Measurements from ENCODE around the gene PACC1.

DNA sequence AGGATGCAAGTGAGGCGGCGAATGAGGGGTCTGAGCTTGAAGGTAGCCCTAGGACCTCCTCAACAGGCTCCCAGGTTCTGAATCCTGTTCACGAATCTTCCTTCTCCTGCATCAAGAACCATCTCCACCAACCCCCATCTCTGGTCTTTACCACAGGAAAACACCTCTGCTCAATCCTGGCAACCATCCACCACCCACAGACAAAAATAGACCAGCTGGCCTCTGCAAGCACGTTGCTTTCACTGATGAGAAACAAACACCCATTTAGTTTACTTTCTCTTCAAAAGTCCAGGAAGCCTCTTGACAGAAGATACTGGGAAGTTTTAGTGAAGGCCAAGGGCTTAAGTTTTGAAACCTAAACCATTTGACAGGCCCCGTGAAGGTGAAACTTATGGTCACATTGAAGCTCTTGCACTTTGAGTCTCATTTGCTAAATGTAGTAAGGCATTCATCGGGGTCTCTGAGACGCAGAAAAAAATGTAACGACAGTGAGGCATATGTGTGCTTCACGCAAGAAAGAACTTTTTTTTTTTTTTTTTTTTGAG lies 122.6 kb upstream of the PPP2R5A start:
- PRO-cap, 10 experiments, result peak in 1 of 10 experiments; most common plus-strand start position 283 of the sequence (in 1); most common minus-strand start position 93 of the sequence (in 1)

DNA sequence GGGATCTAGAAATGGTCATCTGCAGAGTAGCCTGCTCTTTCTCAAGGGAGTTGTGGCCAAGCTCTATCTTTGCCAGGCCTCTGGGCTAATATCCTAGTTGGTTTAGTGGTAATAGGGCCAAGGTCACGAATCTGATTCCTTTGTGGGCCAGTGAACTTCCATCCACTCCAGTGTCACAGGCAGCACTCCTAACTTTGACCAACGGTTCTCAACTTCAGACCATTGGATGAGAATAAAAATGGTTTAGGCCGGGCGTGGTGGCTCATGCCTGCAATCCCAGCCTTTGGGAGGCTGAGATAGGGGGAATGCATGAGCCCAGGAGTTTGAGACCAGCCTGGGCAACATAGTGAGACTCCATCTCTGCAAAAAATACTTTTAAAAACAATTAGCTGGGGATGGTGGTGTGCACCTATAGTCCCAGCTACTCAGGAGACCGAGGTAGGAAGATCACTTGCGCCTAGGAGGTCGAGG lies 28.0 kb upstream of the PPP2R5A start:
- PRO-cap, 10 experiments, result no peak in any of the 10 experiments

DNA sequence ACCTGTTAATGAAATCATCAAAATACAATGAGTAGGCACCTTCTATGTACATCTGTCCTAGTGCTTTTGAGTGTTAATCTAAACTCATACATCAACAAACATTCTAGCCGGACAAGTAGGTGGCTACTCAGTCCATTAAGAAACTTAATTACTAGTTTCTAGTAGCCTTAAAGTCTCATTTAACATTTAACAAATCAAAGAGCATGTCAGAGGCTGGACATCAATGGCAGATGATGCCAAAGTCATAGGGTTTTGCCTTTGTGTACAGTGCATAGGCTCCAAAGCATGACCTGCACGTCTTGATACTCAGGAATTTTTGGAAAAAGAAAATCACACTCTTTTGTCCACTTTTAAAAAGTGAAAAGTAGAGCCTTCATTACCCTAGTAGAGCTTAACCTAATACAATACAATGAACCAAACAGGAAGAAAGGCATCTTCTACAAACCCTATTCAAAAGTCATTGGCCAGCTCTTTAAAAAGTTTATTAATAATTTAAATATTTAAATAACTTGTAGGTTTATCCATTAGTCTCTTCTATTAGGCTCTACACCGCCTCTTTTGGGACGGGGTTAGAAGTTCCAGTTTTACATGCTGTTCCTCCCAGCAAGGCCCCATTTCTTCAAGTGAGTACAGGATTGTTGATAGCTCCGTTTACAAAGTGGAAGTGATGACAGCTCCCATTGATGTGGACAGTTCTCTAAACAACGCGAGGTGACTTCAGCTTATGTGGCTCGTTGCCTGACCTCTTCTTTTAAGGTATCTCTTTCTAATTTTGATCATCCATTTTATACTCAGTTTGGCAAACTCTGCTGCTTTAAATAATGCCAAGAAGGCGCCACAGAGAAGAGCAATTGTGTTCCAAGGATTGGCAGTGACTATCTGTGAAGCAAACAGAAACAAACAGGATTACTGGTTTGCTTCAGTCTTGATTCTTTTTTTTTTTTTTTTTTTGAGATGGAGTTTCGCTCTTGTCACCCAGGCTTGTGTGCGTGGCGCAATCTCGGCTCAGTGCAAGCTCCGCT lies 49.9 kb downstream of the PACC1 start:
- PRO-cap, 10 experiments, result no peak in any of the 10 experiments

DNA sequence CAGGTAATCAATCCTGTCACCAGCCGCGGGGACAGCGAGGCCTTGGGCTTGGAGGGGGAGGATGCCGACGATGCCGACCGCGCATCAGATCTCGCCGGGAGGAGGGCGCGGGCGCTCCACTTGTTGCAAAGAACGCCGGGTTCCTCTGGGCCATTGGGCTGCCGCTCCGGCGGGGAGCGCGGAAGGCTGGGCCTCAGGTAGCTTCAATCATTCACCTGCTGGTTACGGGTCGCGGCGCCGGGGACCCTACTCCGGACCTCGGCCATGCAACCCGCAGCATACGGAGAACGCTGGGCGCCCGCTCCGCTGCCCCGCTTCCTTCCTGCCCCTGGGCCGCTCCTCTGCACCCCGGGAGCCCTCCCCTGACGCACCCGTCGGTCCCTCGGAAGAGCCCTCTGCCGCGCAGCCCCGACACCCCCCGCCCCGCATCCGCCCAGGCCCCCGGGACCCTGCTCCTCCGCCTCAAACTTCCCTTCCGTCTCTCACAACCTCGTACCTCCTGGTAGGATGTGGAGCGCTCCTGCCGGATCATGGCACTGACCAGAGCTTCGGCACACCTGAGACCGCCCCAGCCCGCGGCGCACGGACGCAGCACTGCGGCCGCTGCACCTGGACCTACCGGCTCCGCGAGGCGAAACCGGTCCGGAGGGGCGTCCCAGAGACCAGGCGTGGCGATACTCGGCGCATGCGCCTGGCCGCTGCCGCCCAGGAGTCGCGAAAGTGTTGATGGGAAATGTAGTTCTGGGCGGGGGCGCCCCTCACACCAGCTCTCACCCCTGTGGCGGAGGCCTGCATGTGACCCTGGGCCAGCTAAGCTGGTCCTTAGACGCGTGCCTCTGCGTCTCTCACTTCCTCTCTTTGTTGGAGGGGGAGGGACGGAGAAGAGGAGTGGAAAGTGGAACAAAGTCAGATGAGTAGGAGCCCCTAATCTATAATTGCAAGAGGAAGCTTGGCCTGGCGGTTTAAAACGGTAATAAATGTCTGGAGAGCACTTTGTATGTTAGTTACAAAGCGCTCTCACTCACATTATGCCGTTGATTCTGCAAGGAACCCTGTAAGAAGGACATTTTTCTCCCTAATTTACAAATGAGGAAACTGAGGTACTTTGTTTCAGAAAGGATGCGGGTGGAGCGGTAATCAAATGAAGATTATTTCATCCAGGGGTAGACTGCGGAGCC lies at the start of gene PACC1:
Gene PACC1 (minus strand): TSS at position 661 of the 1,178 bp plus-strand sequence.
- PRO-cap, 10 experiments, result peak in 10 of 10 experiments; most common plus-strand start position 848 of the sequence (in 3); most common minus-strand start position 596 of the sequence (in 5)

GRCh38 chr1:212452706-212453246 lies 20.1 kb downstream of the NENF start:
- PRO-cap, 10 experiments, result no peak in any of the 10 experiments

- PRO-cap, 10 experiments, result peak in 4 of 10 experiments; most common plus-strand start chr1:212488886 (in 3)
Measured at GRCh38 chr1:212488360-212489139, 55.8 kb downstream of the NENF start.

DNA sequence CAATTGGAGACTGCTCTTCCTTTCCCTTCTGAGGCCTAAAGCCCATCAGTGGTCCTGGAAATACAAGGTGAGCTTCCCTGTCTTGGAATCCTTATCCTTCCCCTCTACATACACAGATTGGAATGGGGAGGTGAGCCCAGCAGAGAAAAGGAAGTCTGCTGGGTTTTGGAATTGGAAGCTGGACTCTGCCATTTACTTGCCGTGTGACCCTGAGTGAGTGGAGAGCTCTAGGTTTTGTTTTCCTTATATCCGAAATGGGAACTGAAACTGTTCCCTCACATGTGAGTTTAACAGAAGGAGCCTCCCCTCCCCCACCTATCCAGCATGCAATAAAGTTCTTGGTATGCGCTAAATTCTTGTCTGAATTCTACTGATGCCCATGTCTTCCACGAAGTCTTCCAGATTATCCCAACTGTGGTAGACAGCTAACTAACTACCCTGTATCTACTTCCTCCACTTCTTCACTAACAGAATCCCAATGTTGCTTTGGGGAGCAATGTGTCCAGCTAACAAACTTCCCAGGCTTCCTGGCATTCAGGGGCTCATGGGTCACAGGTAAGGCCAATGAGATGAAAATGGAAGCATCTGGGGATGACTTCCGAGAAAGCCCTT lies 58.8 kb downstream of the NENF start:
- PRO-cap, 10 experiments, result peak in 4 of 10 experiments; most common plus-strand start position 359 of the sequence (in 1); most common minus-strand start position 219 of the sequence (in 4)

GRCh38 chr1:212514505-212515782 lies 82.2 kb downstream of the NENF start:
- PRO-cap, 10 experiments, result peak in 1 of 10 experiments; most common minus-strand start chr1:212514944 (in 1)

DNA sequence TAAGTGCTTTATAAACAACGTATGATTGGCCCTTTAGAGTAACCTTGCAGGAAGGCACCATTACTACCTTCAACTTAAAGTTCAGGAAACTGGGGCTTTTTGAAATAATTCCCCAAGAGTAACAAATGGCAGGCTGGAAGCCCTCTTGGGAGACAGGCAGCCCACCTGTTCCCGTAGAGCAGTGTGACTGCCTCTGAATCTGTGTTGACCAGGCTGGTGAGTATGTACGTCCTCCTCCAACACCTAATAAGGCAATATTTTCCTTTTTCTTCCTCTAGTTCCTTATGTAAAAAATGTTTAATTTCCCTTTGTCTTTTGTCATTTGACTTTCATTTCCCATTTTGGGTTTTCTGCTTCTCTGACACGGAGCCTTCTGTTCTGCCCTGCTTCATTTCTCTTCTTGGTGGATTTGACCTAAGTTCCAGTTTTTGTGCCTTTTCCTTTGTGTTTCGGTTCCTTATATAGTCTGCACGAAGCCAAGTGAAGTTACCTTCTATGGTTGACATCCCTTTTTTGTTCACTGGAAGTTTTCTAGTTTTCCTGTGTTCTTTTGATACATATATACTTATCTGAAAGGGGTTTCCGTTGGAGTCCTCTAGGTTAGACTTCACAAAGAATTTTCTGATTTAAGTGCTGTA lies 65.8 kb upstream of the ATF3 start:
- PRO-cap, 10 experiments, result peak in 2 of 10 experiments; most common plus-strand start position 339 of the sequence (in 1); most common minus-strand start position 189 of the sequence (in 2)

DNA sequence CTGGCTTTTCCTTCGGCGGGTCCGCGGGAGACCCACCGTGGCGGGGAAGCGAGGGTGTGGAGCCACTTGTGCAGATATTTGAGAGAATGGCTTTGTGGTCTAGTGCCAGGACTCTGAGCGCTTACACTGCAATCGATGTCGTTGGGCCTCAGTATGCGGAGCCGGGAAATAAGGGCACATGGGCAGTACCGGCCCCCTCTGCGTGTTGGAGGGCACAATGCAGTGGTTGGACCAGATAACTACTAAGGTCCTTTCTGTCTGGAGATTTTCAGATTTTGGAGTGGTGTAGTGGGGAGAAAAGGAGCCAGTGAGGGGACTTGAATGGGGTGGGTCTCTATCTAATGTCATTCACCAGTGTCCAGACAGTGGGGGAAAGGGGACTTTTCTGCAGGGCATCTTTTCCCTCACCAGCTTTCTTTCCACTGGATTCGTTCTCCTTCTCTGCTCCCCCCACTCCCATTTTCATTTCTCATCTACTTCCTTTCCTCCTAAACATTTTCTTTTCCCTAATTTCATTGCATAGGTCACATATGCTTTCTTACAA lies 1.2 kb downstream of the ATF3 start:
- PRO-cap, 10 experiments, result peak in 1 of 10 experiments; most common plus-strand start position 413 of the sequence (in 1); most common minus-strand start position 125 of the sequence (in 1)

GRCh38 chr1:212616926-212617398 lies 7.3 kb upstream of the GARIN4 start:
- PRO-cap, 10 experiments, result no peak in any of the 10 experiments

DNA sequence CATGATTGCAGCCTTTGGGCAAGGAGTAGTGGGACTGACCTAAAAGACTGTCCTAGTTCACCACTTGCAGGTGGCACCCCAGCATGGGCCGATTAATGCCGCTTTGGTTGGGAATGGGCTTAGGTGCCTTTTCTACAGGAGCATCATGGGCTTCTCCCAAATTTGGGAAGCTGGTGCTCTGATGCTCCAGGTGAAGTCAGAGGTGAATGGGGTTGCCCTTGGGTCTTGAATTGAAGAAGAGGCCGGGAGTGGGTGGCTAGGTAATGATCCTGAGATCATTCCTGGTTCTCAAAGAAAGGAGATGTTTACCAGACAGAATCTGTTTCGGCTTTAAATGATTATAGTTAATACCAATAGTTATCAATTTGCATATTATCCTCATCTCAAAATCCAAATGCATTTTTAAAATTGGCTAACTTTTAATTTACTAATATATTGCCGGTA lies 6.8 kb upstream of the GARIN4 start:
- PRO-cap, 10 experiments, result no peak in any of the 10 experiments

- PRO-cap, 10 experiments, result peak in 4 of 10 experiments; most common plus-strand start chr1:212667649 (in 2); most common minus-strand start chr1:212667979 (in 1)
Measured at GRCh38 chr1:212667163-212668297, 32.1 kb downstream of the BATF3 start.

GRCh38 chr1:212683082-212683799 lies 16.4 kb downstream of the BATF3 start:
- PRO-cap, 10 experiments, result no peak in any of the 10 experiments

DNA sequence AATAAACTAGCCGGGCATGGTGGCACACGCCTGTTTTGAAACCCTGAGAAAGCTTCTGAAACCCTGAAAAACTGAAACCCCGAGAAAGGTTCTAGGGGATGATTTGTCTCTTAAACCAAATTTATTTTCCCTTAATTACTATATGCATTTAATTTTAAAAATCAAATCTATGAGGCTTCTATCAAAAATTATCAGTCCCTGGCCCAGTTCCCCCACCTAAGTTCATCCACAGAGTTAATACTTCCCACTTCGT lies 31.7 kb upstream of the BATF3 start:
- PRO-cap, 10 experiments, result no peak in any of the 10 experiments

DNA sequence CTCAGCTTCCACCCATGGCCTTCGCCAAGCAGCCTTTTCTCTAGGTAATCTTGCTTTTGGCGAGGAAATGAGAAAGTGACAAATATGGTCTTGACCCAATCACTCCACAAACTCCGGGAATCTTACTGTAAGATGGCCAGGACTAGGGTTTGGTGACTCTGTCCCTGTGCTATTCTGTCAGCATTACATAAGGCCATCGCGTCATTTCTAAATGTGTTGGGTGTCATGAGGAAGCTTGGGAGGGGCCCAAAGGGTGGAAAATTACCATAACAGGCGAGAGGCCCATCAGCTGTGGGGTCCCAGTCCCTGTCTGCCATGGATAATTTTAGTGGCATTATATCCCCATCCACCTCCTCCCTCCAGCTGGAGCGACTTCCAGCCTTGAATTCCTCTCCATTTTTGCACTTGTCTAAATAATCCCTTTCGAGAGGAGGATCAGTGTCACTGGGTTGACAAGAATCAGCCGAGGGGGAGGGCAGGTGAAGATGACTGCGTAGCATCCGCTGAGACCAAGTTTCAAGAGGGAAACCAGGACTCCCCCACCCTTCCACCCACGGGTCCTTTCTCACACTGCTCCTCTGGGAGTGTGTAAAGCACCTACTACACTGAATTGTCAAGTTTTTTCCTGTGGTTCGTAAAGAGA lies 29.0 kb downstream of the VASH2 start:
- PRO-cap, 10 experiments, result no peak in any of the 10 experiments

DNA sequence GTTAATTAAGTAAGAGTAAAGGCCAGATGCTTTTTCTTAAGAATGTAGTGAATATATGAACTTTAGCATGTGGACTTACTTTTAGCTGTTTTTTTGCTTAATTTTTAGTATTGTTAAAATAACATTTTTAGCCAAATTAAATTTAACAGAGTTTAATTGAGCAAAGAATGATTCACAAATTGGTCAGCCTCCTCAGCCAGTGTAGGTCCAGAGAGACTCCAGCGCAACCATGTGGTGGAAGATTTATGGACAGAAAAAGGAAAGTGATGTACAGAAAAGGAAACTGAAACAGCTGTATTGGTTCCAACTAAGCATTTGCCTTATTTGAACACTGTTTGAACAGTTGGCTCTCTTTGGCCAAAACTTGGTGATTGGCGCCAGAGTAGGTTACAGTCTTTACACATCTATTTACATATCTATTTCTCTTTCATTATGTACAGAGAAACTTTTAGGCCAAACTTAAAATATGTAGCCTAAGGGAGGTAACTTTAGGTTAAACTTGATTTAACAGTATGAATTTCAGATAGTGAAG lies 19.3 kb downstream of the RPS6KC1 start:
- PRO-cap, 10 experiments, result no peak in any of the 10 experiments

- PRO-cap, 10 experiments, result no peak in any of the 10 experiments
Measured at GRCh38 chr1:213246997-213247562, 196.0 kb downstream of the RPS6KC1 start.

GRCh38 chr1:213399370-213400333 lies 348.6 kb downstream of the RPS6KC1 start:
- PRO-cap, 10 experiments, result no peak in any of the 10 experiments

DNA sequence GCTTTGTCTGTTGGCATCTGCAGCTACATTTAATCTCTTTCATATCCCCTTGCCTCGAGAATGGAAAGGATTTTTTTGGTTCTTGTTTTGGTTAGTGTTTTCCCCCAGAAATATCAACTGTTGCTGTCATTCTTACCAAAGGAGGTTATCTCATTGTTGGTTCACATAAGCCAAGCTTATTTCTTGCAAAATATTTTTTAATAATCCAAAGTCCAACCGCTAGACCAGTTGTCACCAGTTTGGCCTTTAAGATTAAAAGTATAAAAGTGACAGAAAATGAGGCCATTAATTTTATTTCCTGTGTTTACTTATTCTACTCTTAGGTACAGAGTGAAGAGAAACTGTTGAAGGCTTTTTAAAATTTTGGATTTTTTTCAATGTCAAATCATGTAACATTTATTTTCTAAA lies 66.4 kb upstream of the PROX1 start:
- PRO-cap, 10 experiments, result no peak in any of the 10 experiments

Data from Metastatic Breast Carcinoma in the Brain (tissue), 10 donors.